UCH-1 (cell line): ENCODE results near the gene PHETA2.

DNA sequence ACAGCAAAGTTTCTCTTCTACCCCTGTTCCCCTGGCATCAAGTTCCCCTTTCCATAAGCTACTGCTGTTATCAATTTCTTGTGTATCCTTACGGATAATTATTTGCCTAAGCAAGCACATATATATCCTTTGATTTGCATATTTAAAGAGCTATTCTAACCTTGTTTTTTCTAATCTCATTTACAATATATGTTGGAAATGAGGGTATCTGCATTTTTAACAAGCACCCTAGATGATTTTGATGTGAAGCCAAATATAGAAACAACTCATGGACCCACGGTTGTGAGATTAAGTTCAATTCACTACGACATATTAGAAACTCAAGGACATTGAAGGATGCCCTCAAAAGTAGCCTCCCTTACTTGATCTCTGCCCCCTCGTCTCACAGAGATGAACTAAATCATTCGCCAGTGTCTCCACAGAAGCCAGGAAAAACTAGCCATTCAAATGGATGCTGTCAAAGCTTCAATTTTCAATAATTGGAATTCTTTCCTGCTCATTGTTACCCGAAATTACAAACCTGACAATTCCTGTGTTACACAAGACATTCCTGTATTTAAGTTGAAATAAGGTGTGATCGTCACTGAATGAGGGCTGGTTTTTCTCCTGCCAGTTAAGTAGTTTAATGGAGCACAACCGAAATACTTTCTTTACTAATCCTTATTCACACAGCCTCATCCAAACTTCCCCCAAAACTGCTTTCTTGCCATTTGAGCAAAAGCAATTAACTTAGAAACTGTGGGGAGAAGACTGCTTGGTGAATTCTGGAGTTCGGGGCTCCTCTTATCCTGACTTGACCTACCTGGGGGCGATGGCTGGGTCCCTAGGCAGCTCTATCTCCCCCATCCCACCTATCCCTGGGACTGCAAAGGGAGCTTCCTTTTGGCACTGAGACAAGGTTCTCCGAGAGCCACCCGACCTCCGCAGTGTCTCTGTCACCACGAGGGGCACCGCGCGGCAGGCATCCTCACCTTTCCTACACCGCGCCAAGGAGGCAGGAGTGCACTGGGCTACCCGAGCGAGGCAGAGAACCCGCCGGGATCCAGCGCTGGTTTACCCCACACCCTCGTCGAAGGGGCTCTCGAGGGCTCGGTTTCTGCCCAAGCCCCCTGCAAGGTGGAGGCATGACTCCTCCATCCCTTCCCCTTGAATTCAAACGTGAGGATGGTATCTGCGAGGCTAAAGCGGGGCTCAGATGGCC is 1.0 kb downstream of the DESI1 start:
- RRBS: no CpG with 5 or more reads among the region's 31 CpGs

- RRBS: no CpG with 5 or more reads among the region's 2 CpGs
Observed at GRCh38 chr22:41661132-41661359, 27.6 kb downstream of the SNU13 start.

- RRBS: no CpG with 5 or more reads among the region's 7 CpGs
Observed at GRCh38 chr22:41664536-41665582, 23.8 kb downstream of the SNU13 start.

- RRBS: no CpG with 5 or more reads among the region's 8 CpGs
Observed at GRCh38 chr22:41693867-41694862, 5.1 kb upstream of the MEI1 start.

GRCh38 chr22:41780816-41781933 is 19.3 kb upstream of the CCDC134 start:
- RRBS: no CpG with 5 or more reads among the region's 11 CpGs

DNA sequence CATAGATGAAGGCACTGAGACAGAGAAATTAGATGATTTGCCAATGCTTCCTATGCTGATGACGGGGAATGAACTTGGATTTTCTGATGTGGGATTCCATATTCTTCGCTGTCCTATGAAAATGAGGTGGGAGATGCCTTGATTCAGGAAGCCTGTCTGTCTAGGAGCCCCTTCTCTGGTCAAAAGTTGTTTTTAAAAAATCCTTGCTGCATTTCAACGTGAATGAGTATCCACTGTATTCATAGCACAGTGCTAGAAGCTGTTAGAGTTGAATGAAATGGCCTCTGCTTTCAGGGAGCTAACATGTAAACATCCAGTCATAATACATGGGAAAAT is 12.3 kb downstream of the SREBF2 start:
- RRBS: no CpG with 5 or more reads among the region's 3 CpGs

DNA sequence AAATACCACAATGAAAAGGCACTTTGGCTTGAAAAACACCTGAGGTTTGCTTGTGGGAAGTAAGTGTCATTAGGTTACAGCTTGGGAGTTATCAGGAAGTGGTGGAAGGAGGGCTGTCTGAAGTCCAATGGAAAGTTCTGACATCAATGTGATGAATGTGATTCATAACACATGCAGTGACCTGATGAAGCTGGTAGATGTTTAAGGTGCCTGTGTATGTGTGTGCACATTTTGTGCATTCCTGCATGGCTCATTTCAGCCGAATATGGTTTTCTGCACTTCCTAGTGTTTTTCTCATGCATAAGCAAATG is 26.2 kb downstream of the SREBF2 start:
- RRBS: no CpG with 5 or more reads among the region's 1 CpG

- RRBS: 87% methylated on average over 7 of the region's 10 CpGs
Observed at GRCh38 chr22:41868465-41868969, 35.6 kb downstream of the SREBF2 start.

DNA sequence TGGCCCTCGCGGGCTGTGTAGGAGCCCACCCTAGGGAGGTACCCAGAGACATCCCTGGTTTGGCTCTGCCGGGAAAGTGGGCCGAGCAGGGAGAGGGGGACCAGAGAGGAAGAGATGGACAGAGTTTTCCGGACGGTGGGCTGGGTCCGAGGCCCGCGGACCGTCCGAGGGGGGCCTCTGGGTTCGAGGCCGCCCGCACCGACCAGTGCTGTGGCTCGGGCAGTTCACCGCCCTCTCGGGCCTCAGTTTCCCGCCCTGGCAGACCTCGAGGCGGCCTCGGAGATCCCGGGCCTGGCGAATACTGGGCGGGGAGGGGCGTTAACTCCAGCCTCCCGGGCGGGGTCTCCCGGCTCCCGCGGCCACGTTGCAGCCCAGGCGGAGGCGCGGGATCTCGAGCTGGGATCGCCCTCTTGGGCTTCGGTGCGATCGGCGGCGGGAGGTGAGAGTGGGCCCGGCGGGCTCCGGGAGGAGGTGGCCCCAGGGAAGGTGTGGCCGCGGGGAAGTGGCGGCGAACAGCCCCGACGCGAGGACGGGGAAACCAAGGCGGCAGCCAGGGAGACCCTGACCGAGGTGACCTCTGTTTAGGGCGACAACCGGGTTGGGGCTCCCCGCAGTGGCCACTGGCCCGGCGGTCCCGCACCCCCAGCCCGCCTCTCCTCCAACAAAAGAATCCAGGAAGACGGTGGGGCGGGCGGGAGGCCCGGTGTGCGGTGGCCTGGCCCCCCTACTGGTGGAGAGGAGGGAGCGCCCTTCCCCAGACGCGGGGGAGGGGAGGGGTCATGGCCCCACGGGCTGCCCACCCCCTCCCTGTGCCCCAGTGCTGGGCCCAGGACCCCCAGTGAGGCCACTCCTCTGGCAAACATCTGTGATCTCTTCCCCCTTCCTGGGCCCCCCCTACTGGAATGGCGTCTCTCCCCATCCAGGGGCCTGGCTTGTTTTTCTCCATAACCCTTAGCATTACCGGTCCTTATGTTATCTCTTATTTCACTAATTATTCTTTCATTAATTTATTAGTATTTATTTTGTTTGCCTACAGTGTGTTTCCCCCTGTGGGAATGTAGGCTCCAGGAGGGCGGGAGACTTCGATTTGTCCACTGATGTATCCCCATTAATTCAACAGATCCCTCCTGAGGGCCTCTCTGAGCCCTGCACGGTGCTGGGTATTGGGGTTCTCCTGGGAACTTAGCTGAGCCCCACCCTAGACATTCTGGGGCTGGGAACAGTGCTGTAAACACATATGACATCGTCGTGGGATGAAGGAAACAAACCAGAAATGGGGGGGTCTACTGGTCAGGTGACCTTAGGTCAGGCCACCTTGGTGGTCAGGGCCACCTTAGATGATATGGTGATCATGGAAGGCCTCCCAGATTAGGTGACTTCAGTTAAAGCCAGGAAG is at the start of gene PHETA2:
PHETA2 (plus strand) TSS at position 346 of the 1,396 bp plus-strand sequence.
- RRBS: 42% methylated on average over 20 of the region's 78 CpGs

DNA sequence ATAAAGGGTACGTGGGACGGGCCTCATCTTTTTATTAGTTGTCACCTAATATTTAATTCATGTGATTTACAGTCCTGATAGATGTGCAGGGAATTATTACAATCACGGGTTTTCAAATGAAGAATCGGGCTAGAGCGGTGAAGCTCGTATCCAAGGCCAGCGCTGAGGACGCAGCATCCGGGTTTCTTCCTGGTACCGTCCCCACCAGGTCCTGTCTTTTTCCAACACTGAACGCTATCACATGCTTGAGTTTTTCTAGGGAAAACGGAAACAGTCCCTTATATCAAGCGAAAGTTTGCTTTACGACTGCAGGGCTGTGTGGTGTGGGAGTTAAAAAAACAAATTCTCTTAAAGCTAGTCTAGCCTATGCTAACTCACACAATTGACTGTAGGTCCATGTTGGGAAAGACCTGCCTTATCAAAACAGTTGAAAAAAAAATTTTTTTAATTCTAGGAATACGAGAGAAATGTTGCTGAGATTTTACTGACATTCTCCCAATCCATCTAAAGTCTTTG is 886 bp downstream of the SMDT1 start:
- RRBS: no CpG with 5 or more reads among the region's 15 CpGs

GRCh38 chr22:42160806-42161736 is 30.5 kb upstream of the CYP2D6 start:
- RRBS: no CpG with 5 or more reads among the region's 18 CpGs

DNA sequence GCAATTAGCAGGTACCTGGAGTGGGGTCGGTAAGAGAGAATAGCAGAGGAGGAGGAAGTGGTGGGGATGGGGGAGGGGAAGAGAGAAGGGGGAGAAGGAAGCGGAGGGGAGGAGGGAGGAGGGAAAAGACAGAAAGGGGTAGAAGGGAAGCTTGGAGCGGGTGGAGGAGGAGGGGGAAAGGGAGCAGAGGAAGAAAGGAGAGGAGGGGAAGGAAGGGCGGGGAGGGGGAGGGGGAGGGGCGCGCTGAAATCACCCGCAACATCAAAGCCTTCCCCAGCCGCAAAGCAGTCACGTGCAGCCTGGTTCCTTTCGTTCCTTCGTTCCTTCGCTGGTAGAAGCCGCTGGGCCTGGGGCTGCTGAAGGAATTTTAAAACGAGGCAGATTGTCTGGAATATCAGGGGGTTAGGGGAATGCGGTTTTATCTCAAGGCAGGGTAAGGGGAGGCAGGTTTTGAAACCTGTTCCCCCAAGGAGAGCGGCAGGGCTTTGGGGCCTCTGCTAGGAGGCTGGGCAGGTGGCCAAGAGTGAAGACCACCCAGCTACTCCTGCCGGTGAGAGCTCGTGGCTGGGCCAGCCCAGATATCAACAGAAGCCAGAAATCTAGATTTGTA is 29.4 kb upstream of the TCF20 start:
- RRBS: no CpG with 5 or more reads among the region's 18 CpGs

GRCh38 chr22:42316100-42316395 is 45.6 kb upstream of the TCF20 start:
- RRBS: no CpG with 5 or more reads among the region's 2 CpGs

DNA sequence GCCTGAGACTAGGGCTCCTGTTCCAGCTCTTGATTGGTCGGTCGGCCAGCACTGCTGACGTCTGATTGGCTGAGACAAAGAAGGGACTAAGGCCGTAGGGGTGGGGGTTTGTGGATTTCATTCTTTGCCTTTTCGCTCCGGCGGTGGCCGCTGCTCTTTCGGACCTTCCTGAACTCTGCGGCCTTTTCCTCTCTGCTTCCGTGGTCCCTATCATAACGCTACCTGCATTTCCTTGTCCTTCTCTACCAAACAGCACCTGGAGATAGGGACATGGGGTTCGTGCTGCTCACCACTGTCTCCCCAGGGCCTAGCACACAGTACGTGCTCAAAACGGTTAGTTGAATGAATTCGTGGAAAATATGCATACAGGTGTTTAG is 62.8 kb downstream of the NFAM1 start:
- RRBS: no CpG with 5 or more reads among the region's 16 CpGs

DNA sequence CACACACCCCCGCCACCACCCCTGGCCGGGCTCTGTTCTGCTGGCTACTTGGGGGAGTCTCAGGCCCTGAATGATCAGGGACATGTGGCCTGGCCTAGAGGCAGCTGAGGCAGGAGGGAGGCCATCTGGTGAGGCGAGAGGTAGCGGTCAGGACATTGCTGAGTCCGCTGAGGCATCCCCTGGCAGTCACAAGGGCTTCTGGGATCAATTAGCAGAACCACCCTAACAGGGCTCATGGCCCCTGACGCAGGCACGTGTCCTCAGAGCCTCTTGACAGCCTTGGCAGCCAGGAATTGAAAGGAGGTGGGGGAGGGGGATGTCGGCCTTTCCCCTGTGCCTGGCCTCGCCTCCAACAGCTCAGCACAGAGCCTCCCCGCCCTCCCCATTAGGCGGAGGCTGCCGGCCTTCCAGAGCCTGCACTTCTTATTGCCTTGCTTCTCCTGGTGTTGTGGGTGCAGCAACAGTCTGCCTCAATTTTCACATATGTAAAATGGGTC is 55.5 kb downstream of the NFAM1 start:
- RRBS: no CpG with 5 or more reads among the region's 12 CpGs

DNA sequence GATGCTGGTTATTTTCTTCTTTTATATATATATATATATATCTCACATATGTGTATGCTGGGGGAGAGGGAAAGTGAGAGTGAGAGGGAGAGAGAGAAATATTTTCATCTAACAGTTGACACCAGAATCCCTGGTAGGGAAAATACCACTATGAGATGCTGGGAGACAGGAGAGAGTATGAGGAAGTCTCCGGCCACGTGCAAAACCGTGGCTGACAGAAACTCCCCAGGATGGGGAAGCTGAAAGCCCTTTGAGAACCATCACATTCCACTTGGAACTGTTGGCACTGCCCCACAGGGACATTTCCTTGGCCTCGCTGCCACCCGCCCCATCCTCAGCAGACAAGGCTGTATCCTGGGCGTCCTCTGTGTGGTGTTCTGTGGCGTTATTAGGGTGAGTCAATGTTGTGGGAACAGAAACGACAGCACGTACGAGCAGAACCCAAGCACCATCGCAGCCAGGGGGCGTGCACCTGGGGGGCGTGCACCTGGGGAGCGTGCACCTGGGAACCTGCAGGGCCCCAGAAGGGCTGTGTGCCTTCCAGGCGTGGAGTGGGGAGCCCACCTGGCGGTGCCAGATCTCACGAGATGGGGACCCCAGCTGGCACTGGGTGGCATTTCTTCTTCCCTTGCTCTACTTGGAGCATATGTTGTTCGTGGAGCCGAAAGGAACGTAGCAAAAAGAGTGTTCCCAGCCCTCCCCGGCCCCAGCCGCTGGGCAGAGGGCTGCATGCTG is 35.6 kb downstream of the NFAM1 start:
- RRBS: no CpG with 5 or more reads among the region's 22 CpGs

- RRBS: no CpG with 5 or more reads among the region's 17 CpGs
Observed at GRCh38 chr22:42433669-42434158, 1.5 kb upstream of the NFAM1 start.

- RRBS: no CpG with 5 or more reads among the region's 11 CpGs
Observed at GRCh38 chr22:42518382-42518670, 1.3 kb downstream of the RRP7A start.

- RRBS: no CpG with 5 or more reads among the region's 11 CpGs
Observed at GRCh38 chr22:42537094-42537753, 16.5 kb upstream of the SERHL2 start.

- RRBS: no CpG with 5 or more reads among the region's 14 CpGs
Observed at GRCh38 chr22:42576686-42577336, 23.1 kb downstream of the SERHL2 start.